ENCODE measurements around the genes OR2T4 and OR2T35.

DNA sequence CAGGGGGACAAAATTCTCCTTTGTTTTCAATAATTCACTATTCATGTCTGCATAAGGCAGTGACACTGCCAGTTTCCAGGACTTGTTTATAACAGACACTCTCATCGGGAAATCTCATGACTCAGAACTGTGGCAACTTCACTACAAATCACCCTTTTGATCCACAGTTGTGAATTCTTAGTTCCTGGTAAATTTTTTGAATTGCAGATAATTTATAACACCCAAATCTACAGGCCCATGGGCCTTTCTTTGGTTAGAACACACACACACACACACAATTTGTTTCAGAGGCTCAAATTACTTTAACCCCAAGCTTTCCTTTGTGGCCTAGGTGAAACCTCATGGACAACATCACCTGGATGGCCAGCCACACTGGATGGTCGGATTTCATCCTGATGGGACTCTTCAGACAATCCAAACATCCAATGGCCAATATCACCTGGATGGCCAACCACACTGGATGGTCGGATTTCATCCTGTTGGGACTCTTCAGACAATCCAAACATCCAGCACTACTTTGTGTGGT lies at the start of gene OR2T4:
Gene OR2T4 (plus strand): TSS at position 426 of the 526 bp plus-strand sequence.
- PRO-cap, result no peak

DNA sequence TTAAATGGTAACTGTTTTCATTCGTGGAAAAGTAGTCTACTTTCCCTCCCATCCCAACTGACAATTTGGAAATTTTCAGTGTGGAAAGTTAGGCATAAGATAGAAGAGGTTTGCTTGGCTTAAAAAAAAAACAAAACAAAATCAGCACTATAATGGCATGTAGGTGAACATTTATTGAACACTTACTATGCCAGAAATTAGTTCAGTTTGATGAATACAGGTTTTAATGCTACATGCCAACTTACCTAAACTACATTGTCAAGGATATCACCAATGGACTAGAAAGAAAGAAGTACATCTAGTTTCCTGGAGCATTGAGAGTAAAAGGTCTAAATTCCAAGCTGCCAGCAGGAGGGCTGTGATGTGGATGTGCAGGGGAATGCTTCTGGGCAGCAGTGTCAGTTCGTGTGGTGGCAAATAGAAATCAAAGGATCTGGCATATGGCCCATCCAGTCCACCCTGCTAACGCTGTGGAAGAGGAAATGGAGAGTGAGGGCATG lies at the start of gene OR2T35:
Gene OR2T35 (minus strand): TSS at position 277 of the 500 bp plus-strand sequence.
- PRO-cap, result no peak

GRCh38 chr1:248805037-248805727 lies 20.5 kb downstream of the SH3BP5L start:
- PRO-cap, result bidirectional peak, plus-strand start at chr1:248805255, minus-strand start at chr1:248805159

DNA sequence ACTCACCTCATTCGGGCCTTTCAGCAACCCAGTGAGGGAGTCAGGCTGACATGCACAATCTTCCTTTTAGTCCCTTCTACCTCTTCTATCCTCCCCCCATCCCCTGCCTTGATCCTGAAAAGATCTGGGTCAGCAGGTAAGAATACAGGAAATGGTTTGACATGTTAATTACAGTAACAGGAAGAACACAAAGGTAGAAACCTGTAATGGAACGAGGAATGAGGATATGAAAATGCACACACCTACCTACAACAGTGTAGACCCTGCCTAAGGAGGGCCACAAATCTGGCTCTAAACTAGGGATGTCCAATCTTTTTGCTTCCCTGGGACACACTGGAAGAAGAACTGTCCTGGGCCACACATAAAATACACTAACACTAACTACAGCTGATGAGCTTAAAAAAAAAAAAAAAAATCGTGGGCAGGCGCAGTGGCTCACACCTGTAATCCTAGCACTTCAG lies 6.7 kb downstream of the SH3BP5L start:
- PRO-cap, result unidirectional peak, minus-strand start at position 65 of the sequence

DNA sequence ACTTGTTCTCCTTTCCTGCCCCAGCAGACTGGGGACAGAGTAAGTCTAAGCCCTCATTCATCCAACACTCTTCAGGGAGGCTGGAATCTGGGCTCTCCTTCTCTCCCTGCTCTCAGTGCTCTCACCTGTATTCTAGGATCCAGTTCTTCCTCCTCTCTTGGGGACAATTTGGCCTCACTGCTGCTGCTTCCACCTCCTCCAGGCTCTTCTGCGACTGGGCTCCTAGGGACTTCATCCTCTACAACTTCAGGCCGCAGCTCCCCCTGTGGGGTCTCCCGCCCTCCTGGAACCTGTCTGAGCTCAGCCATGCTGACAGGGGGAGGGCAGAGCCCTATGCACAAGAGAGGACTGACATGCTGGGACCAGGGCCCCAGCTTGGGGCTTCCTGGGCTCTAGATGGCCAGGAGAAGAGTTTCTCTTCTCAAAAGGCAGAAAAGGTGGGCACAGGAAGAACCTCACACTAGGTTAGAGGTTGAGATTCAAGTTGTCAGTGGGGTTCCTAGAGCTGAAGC lies 1.0 kb downstream of the SH3BP5L start:
- PRO-cap, result no peak

GRCh38 chr1:248850251-248851425 lies 8.2 kb downstream of the ZNF692 start:
- PRO-cap, result no peak

- PRO-cap, result no peak
These were observed 1.6 kb downstream of the ZNF692 start for GRCh38 chr1:248857121-248857796.

GRCh38 chr1:248917231-248917785 lies 11.3 kb downstream of the PGBD2 start:
- PRO-cap, result no peak